HTERT-HM (cell line): Measurements from ENCODE around the gene HDAC1.

GRCh38 chr1:31625366-31626071 is 8.0 kb downstream of the HCRTR1 start:
- RRBS: no CpG with 5 or more reads among the region's 6 CpGs

- RRBS: no CpG with 5 or more reads among the region's 9 CpGs
Measured at GRCh38 chr1:31648828-31649402, 4.2 kb upstream of the PEF1 start.

DNA sequence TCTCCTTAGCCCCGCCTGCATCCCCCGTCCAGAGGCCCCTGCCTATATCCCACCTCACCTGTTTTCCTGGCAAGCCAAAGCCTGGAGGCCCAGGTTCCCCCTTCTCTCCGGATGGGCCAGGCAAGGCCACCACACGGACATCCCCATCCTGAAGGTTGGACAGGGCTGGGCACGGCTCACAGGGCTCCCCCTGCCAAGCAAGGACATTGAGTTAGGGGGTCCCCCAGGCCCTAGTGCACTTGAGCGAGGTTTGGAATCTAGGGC is 18.3 kb downstream of the COL16A1 start:
- RRBS: no CpG with 5 or more reads among the region's 6 CpGs

DNA sequence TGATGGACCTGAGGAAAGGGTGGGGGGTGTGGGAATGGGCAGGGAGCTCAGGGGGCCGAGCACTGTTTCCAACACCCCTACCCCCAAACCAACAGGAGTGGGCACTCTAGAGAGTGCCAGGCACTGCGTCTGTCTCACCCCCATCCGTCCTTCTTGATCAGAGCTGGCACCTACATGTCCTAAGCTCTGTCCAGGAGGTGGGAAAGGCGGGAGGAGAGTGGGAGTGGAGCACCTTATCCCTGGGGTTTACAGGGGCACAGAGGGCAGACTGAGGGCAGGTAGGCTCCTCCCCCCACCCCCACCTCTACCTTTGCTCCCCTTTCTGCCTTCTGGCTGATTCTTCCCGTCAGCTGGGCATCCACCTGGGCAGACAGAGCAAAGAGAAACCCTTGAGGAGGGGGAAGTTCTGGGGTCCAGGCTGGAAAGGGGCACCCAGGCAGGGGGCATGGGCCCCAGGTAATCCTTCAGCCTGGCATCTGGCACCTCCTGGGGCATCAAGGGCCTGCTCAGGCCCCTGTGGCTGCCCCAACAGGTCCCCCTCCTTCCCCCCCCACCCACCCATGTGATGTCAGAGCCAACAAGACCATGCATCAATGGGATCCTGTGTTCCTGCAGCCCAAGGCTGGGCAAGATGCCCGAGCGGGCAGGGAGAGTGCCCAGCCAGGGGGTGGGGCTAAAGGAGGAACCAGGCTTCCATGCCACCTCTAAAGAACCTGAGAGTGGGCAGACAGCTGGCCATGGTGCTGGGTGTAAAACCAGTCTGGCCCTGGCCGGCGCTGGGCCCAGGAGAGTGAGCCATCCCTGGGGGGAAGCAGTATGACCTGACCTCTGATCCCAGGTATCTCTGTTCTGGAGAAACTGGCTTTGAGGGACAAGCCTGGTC is 7.8 kb downstream of the COL16A1 start:
- RRBS: no CpG with 5 or more reads among the region's 9 CpGs

DNA sequence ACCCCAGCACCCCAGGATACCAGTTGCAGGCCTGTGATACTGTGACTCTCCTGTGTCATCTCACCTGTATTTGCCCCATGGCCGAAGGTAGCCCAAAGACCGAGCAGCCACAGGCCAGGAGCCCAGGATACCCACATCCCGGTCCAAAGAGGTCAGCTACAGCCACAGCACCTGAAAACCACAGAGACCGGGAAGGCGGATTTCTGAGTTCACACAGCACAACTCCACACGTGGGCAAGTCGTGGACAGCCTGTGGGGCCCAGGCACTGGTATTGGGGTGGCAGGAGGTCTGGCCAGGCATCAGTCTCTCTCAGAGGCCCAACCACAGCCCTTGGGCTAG is 1.8 kb downstream of the COL16A1 start:
- RRBS: 39% methylated on average over 2 of the region's 7 CpGs

DNA sequence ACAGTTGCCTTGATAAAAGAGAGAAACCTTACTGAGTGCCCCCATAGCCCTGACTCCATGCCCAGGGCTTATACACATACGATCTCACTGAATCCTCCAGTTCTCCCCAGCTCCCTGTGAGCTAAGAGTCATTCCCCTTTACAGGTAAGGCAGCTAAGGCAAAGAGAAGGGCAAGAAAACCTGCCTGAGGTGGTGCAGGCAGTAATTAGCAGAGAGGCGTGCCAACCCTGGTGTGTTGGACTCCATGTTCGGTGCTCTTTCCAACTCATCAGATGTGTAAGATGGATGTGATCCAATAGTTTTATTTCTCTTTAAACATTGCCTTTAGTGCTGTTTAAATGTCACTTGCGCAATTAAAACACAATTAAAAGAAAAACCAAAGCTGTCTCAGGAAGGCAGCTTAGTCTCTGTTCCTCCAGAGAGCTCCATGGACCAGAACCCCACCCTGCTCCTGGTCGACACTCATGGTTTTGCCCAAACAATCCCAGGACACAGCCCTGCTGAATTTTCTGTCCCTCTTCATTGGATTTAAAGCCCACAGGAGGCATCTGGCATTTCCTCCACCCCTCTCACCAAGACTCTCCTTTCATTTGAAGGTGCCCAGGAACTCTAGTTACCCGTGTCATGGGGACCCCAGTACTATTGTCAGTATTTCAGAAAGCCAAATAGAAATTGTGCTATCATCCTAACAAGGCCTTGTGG is 22.0 kb upstream of the SPOCD1 start:
- RRBS: no CpG with 5 or more reads among the region's 6 CpGs

- RRBS: no CpG with 5 or more reads among the region's 3 CpGs
Measured at GRCh38 chr1:31906686-31907057, 31.5 kb downstream of the PTP4A2 start.

- RRBS: no CpG with 5 or more reads among the region's 5 CpGs
Measured at GRCh38 chr1:31913533-31914272, 24.5 kb downstream of the PTP4A2 start.

DNA sequence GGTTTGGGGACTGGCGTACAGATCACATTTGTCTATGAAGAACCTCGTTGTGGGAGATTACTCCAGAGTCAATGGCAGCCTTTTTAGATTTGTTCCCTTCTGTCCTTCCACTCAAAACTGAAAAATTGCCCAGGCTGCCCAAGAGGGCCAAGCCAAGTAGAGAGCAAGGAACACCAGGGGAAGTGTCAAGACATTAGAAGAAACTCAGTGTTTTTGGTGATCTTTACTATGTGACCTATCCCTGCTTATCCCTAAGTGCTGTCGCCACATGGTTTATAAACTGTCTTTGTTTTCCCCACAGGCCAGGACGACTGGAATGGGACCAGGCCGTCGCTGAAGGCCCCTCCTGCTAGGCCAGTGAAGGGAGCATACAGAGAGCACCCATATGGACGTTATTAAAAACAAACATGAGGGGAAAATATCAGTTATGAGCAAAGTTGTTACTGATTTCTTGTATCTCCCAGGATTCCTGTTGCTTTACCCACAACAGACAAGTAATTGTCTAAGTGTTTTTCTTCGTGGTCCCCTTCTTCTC is 28.6 kb downstream of the KHDRBS1 start:
- RRBS: no CpG with 5 or more reads among the region's 8 CpGs

- RRBS: no CpG with 5 or more reads among the region's 9 CpGs
Measured at GRCh38 chr1:32201473-32201982, 1.1 kb downstream of the CCDC28B start.

GRCh38 chr1:32231758-32233152 is 10.0 kb downstream of the EIF3I start:
- RRBS: no CpG with 5 or more reads among the region's 13 CpGs

GRCh38 chr1:32263769-32264216 is 12.7 kb downstream of the LCK start:
- RRBS: no CpG with 5 or more reads among the region's 5 CpGs

DNA sequence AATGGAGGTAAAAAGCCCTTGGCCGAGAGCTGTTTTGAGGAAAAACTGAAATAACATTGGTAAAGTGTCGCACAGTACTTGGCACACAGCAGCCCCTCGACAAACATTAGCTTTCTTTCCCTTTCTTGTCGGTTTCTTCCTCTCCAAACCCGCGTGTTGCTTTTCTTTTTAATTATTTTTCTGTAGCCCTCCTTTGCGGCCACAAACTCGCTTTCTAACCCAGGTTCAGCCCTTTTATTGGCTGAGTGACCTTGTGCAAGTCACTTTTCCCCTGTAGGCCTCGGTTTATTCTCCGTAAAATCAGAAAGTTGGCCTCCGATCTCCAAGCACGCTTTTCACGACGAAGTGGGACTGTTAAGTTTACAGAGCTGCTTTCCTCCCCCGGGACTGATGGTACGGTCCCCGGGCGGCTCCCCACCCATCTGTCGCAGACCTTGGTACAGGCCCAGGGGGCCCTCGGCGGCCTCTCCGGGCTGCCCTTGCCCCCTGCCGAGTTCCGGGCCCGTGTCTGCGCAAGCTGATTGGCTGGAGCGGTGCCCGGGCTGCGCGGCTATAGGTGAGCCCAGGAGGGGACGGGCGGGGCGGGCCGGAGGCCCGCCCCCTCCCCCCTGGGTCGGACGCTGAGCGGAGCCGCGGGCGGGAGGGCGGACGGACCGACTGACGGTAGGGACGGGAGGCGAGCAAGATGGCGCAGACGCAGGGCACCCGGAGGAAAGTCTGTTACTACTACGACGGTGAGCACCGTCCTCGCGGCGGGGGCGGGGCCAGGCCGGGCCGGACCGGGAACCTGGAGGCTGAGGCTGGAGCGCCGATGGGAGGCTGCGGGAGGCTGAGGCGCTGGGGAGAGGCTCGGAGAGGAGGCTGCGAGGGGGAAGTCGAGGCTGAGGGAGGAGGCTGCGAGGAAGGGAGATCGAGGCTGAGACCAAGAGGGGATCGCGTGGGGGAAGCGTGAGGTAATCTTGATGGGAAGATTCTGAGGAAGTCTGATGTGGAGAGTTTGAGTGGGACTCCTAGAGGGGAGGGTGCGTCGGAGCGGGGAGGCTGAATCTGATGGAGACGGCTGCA is at the start of gene HDAC1:
HDAC1 (plus strand) TSS at position 599 of the 1,065 bp plus-strand sequence.
- RRBS: under 1% methylated on average over 32 of the region's 76 CpGs

GRCh38 chr1:32333697-32334749 is 2.0 kb downstream of the MARCKSL1 start:
- RRBS: no CpG with 5 or more reads among the region's 6 CpGs

GRCh38 chr1:32724969-32725660 is 16.5 kb upstream of the KIAA1522 start:
- RRBS: no CpG with 5 or more reads among the region's 12 CpGs

- RRBS: no CpG with 5 or more reads among the region's 6 CpGs
Measured at GRCh38 chr1:32755207-32755664, 13.6 kb downstream of the KIAA1522 start.

- RRBS: 93% methylated on average over 3 of the region's 25 CpGs
Measured at GRCh38 chr1:32770214-32770740, 28.6 kb downstream of the KIAA1522 start.

DNA sequence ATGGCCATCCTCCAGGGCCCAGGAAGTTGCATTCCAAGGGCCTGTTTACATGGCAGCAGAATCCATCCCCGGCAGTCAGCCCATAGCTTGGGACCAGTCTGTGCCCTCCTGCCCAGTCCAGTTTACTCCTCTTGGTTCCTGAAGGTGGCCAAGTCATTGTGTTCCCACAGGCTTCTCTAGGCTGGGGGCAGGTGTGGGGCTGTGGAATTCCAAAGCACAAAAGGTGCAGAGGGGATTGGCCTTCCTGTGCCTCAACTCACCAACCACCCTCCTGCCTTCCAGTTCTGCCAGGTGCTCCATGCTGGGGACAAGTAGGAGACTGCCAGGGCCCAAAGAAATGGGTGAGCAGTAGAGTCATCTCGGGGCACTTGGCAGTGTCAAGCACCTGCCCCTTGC is 31.7 kb downstream of the KIAA1522 start:
- RRBS: no CpG with 5 or more reads among the region's 2 CpGs